ENCODE data around the genes DMKN, PMIS2, ARHGAP33 and ZNF567.

GRCh38 chr19:35317330-35318007, 11.5 kb upstream of the CD22 start:
- RRBS: no CpG with 5 or more reads among the region's 8 CpGs

- RRBS: no CpG with 5 or more reads among the region's 3 CpGs
Observed at GRCh38 chr19:35447471-35447662, 690 bp upstream of the FFAR2 start.

DNA sequence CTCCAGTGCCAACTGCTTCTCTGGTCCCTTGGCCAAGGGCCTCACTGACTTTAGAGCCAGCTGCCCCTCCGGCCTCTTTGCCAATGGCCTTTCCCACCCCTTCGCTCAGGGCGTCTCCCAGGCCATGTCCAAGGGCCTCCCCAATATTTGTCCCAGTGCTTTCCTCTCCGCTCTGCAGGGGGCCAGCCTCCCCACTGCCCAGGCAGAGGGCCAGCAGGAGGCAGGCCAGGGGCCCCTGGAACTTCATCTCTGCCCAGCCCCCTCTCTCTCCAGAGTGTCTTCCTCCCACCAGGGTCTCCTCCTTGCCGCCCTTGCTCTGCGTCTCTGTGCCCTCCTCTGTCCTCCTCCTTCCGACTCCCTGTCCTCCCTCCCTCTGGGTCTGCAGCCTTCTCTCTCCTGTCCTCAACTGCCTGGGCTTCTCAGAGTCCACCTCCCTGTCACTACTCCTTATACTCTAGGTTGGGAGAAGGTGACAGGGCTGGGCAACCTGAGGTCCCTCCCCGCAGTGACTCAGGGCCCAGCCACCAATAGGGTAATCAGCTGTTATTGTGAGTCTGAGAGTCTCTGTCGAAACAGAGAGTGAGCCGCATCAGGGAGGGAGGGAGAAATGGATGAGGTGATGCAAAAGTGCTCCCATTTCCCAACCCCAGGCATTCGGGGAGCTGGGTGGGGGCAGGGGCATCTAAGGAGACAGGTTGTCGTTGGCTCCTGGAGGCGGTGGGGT, at the start of gene DMKN:
DMKN (minus strand) TSS at position 421 of the 724 bp plus-strand sequence.
- RRBS: no CpG with 5 or more reads among the region's 13 CpGs

GRCh38 chr19:35534087-35534480, 828 bp downstream of the GAPDHS start:
- RRBS: no CpG with 5 or more reads among the region's 18 CpGs

DNA sequence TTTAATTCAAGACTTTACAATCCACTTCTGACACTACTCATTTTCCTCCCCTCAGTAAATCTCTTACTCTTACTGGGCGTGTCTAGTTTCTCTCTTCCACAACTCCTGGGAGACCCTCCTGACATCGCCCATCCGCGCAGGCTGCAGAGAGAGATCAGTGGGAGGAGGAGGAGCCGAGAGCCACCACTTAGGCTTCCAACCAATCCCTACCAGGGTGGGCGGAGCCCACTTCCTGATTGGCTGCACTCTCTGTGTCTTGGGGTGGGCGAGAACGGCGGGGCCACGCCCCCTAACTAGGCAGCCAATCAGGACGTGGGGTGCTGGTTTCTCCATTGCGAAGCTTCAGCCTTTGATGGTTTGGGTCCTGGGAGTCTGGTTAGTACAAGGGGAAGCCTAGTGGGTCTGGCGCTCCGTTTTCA, at the start of gene PMIS2:
PMIS2 (plus strand) TSS at position 367 of the 419 bp plus-strand sequence.
- RRBS: no CpG with 5 or more reads among the region's 14 CpGs

DNA sequence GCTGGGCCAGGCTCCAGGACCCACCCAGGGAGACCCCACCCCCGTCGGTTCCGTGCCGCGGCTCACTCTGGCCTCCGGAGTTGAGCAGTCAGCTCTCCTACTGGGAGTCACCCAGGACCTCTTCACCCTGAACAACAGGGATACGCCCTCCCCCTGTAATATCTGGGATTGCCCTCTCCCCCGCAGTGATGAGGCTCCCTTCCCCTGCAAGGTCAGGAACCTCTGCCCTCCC, 983 bp downstream of the HSPB6 start:
- RRBS: no CpG with 5 or more reads among the region's 8 CpGs

DNA sequence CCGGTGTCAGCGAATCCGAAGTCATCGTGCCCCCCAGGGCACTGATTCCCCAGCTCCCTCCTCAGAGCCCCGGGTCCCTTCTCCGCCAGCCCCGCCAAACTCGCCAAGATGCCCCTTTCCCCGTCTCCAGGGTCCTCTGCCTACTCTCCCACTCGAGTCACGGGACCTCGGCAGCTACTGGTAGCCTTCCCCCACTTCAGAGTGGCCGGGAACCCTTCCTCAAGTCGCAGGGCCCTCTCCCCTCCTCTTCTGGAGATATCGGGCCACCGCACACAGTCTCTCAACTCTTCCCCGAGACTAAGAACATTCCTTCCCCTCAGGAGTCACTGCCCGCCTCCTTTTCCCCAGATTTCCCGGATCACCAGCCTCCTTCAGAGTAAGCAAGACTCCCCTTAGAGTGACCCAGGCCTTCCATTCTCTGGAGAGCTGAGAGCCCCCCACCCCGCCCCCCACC, 640 bp downstream of the HSPB6 start:
- RRBS: 61% methylated on average over 5 of the region's 20 CpGs

DNA sequence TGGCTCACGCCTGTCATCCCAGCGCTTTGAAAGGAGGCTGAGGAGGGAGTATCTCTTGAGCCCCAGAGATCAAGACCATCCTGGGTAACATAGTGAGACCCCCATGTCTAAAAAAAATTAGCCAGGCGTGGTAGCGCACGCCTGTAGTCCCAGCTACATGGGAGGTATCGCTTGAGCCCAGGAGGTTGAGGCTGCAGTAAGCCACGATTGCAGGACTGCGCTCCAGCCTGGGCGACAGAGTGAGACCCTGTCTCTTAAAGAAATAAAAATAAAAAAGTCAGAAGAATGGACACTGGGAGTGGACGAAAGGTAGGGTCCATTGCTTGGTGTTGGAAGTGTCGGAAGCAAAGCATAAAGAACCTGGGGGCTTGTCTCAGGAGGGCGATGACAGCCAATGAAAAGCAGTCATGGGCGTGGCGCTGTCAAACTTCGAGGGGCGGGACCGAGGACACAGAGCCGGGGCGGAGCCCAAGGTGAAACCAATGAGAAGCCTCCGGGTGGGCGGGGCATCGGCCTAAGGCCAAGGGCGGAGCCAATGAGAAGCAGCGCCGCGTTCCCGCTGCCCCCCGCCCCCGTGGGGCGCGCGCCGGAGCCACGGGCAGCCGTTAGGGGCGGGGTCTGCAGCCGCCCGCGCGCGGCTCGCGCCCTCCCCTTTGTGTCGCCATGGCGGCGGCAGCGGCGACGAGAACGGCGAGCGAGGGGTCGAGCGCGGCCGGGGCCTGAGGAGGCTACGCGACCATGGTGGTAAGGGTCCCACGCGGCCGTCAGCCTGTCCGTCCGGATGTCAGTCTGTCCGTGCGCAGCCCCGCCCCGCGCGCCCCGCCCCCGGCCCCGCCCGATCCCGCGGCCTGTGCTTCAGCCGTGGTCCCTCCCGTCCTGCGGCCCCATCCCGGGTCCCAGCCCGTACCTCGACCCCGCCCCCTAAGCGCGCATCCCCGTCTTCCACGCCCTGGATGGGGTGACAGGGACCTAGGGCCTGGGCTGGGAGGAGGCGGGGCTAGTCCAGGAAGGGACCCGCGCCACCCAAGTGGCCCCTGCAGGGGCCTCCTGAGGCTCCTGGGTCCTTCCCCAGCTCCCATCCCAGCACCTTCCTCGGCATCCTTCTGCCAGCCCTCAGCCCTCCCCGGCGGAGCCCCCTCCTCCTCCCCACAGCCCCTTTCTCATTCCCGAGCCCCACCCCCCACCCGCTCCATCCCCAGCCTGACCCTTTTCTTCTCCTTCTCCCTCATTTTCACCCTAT, at the start of gene ARHGAP33:
ARHGAP33 (plus strand) TSS at position 644 of the 1,240 bp plus-strand sequence.
- RRBS: under 1% methylated on average over 36 of the region's 94 CpGs

GRCh38 chr19:35909091-35909925, 1.2 kb upstream of the TYROBP start:
- RRBS: 100% methylated on average over 1 of the region's 13 CpGs

DNA sequence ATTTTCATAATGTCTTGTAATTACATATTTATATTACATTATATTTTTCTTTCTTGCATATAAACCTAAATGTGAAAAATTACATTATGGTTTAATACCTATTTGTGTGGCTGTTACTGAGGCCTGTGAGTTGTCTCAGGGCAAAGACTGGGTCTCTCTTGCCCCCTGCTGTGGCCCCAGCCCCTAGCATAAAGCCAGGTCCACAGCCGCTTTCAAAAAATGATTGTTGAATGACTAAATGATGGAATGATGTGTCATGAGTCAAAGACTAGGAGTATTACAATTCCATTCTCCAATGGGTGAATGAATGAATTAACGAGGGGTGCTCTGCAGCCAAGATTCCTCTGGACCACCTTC, 964 bp downstream of the CLIP3 start:
- RRBS: no CpG with 5 or more reads among the region's 2 CpGs

GRCh38 chr19:36055439-36055618, 632 bp downstream of the WDR62 start:
- RRBS: no CpG with 5 or more reads among the region's 10 CpGs

DNA sequence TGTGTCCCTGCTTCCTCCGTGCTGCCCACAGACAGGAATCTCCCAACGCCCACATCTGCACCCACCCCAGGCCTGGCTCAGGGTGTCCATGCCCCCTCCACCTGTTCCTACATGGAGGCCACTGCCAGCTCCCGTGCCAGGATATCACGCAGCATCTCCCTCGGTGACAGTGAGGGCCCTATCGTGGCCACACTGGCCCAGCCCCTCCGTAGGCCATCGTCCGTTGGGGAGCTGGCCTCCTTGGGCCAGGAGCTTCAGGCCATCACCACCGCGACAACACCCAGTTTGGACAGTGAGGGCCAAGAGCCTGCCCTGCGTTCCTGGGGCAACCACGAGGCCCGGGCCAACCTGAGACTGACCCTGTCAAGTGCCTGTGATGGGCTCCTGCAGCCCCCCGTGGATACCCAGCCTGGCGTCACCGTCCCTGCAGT, 7.6 kb upstream of the OVOL3 start:
- RRBS: no CpG with 5 or more reads among the region's 17 CpGs

DNA sequence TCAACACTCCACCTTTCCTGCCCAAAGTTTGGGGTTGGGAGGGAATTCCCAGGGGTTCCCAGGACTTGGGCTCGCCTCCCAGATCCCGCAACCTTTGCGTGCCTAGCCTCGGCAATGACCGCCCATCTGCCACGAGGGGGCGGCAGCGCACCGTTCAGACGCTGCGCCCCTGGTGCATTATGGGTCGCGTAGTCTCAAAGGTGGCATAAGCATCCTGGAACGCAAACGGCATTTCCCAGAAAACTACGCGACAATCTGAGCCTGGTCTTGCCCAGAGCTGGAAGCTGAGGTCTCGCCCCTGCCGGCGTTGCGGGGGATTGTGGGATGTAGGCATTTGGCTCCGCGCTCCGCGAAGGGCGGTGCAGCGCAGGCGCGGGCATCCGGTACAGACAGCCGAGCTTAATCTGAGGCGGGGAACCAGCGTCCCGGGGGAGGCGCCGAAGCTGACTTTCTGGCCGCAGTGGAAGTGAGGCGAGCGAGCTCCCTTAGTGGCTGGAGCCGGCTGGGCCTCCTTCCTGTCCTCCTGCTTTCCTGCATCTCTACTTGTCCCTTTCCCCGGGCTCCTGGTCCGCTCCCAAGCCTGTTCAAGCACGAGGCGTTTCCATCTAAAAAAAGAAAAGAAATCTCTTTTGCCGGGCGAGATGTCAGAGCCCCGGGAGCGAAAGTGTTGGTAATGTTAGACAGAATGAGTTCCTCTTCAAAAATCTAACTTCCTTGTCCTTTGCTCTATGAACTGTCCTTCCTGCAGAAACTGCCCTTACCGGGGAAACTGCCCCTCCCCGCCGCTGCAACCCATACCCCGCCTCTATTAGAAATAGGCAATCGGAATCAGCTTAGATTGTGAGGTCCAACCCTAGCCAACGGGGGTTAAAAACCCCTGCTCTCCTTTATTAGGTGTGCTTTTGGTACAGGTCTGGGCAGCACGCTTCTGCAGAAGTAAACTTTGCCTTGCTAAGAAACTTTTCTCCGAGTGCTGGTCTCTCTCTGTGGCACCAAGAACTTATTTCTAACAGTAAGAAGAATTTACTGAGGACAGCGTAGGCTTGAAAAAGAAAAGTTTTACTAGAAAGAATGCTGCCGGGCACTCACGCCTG, 11.8 kb upstream of the CAPNS1 start:
- RRBS: 10% methylated on average over 25 of the region's 59 CpGs

DNA sequence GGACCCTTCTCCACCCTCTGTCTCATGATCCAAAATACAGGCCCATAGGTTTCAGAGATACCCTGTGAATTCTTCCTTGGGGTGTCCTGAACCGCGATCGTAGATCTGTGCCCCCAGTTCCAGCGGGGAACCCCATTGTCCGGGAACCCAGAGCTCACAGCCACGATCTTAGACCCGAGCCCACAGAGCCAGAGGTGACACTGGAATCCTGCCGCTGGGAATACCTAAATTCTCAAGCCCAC, 373 bp downstream of the CAPNS1 start:
- RRBS: no CpG with 5 or more reads among the region's 8 CpGs

DNA sequence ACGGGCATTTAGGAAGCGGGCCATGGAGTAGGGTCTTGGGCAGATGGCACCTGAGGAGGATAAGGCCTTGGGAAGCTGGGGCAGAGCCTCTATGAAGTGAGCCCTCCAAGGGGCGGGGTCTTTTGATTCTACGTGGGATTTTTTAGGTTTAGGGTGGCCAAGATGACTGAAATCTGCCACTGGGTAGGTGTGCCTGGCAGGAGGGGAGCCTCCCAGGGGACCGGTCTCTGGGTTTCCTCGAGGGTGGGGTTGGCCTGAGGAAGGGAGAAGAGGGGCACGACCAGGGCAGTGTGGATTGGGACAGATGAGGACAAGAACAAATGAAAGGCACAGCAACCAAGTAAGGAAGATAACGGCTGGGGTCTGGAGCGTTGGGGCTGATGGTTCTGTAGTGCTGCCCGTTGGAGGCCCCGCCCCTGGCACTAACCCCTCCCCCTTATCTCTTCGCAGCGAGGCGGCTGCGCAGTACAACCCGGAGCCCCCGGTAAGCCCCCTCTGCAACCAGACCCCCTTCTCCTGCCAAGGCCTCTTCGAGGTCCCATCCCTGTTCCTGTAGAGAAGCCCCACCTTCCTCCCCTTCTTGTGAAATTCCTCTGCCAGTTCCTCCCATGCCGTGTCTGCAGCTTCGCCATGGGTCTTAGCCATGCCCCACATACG, 2.1 kb downstream of the CAPNS1 start:
- RRBS: no CpG with 5 or more reads among the region's 21 CpGs

DNA sequence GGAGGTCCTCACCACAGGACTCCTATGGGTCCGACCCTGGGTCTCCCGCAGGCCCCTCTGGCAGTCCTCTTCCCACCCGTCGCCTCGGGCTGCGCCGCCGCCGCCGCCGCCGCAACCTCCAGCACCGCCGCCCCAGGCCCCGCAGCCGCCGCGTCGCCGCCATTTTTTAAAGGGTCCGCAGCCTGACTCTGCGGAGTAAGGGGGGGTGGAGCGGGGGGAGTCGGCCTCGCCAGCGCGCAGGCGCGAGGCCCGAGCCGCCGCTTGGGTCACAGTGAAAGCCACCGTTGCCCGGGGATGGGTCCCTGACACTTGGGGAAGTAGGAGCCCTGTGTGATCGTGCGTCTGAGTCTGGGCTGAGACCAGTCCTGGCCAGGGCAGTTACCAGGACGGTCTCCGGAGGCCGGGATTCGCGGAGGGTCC, 69.6 kb downstream of the ZFP14 start:
- RRBS: no CpG with 5 or more reads among the region's 41 CpGs

GRCh38 chr19:36687122-36688416, at the start of gene ZNF567:
TSS of gene ZNF567 (plus strand) at chr19:36687612.
- RRBS: under 1% methylated on average over 24 of the region's 81 CpGs

GRCh38 chr19:36775377-36776354, 3.1 kb upstream of the ZNF850 start:
- RRBS: no CpG with 5 or more reads among the region's 61 CpGs

DNA sequence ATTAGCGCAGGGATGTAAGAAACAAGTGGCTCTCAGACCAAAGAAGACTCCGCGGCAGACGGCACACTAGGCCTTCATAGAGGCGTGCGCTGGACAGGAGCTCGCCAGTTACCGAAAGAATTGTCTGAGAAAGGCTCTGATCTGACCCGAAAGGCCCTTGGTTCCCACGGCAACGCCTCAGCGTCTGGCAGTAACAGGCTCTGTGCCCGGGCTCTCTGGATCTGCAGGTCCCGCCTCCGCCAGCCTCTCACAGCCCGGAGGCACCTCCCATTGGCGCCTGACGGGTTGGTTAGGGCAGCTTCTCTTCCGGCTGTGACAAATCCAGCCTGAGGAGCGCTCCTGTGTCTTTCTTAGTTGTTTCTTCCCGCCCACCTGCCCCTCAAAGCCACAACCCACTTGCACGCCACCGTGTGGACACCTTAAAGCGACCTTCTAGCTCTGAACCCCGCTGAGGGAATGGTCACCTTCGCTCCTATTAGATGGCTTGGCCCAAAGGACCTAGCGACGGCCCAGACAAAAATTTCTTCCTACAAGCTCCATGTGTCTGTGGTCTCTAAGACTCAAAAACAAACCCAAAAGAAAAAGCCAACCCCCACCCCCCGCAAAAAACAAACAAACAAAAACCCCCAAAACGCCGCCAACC, 19.1 kb upstream of the ZNF850 start:
- RRBS: no CpG with 5 or more reads among the region's 31 CpGs

GRCh38 chr19:37117450-37118114, 39.3 kb downstream of the ZNF420 start:
- RRBS: no CpG with 5 or more reads among the region's 6 CpGs